CMK (cell line): ENCODE measurements around the genes SH2B3 and MAPKAPK5.

GRCh38 chr12:109563643-109564039 is 9.7 kb downstream of the MMAB start:
- RRBS: no CpG with 5 or more reads among the region's 15 CpGs

DNA sequence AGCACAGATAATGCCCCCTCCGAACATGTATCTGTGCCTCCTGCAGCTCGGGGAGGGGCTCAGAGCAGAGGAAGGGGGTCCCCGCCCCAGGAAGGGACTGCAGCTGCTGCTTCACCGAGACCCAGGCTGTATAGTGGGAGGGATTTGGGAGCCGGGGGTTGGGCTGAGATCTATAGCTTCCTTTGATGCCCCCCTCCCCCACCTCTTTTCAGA is 48.5 kb downstream of the MVK start:
- RRBS: no CpG with 5 or more reads among the region's 5 CpGs

- RRBS: no CpG with 5 or more reads among the region's 9 CpGs
Observed at GRCh38 chr12:109871714-109872386, 8.5 kb downstream of the GLTP start.

- RRBS: no CpG with 5 or more reads among the region's 20 CpGs
Observed at GRCh38 chr12:109961133-109961840, 34.9 kb downstream of the GIT2 start.

DNA sequence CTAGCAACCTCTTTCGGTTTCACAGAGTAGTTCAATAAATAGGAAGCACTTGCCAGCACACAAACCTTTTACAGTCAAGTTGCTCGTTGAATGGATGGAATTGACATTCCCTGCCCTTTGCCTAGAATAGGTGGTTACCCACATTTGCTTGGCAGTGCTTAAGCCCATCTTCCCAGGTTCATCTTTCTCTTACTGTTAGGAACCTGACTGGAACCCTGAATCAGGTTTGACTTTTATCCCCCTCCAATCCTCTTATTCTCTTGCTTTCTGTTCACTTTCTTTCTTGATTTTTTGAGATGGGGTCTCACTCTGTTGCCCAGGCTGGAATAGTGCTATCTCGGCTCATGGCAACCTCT is 16.0 kb downstream of the ANKRD13A start:
- RRBS: no CpG with 5 or more reads among the region's 3 CpGs

DNA sequence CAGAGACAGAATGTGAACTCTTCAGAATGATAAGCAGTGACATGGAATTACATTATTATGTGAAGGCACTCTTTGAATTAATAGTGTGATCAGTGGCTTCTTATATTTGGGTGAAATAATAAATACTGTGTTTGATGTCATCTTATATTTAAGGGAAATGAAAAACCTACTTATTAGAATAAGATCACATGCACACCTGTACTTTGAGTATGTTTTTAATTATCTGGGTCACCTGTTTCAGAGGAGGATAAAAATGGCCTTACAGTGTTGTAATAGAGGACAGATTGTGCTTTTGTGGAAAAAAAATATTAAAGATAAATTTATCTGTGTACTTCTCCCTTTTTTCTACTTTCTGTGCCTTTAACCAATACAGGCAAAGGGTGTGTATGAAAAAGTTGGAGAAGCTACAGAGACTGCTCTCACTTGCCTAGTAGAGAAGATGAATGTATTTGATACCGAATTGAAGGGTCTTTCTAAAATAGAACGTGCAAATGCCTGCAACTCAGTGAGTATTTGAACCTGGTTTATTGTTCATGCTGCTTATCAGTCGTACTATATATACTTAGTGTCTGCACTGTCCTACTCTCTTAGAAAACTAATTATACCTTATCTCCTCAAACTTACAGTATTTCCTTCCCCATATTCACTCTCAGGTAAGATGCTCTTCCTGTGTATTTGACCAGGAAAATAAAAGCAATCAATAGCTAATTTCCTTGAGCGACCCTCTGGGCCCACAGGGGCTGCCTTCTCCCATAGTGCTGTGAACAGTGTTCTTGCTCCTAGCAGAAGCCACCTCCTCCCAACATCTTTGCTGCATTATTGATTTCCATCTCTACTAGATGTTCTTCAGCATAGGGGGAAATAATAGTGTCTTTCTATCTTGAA is 52.8 kb downstream of the ATP2A2 start:
- RRBS: no CpG with 5 or more reads among the region's 4 CpGs

DNA sequence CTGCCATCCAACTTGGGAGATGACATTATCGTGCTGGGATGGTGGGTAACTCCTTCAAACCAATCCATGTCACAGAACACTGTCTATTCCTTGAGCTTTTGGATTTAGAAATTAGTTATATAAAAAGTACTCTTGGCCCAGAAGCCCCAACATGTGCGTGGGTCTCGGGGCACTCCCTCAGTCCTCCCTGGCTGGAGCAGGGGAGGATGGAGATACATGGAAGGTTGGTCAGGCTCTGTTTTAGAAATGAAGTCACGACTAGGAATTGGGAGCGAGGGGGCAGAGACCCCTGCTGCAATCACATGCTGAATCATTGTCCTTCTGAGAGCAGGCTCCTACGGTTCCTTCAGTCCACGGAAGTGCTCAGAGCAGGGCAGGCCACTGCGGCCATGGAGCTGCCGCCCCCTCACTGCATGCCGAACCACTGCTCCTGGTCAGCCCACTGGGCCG is 29.7 kb downstream of the ANAPC7 start:
- RRBS: no CpG with 5 or more reads among the region's 11 CpGs

DNA sequence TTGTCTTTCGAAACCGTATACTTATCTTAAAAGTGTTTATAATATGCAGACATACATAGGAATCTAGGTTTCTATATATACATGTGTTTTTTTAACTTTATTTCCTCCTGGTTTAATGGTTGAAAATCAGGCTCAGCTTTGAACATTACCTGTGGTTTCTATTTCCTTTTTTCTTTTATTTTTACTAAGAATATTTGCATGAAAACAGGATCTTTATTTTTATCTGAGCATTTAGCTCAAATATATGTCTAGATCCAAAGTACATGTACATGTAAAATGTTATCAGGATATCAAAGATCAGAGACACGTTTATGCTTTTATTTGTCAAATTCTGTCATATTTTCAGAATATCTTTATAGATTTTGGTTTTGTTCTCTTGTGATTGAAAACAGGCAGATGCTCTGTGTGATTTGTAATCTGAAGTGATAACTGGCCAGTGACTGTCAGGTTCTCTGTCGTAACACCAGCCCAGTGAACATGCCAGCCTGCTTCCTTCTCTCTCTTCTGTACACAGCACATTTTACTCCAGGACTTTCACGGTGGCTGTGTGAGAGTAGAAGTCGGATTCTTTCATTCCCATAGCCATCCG is 13.7 kb downstream of the TCTN1 start:
- RRBS: no CpG with 5 or more reads among the region's 7 CpGs

GRCh38 chr12:110647402-110648037 is 33.6 kb downstream of the TCTN1 start:
- RRBS: no CpG with 5 or more reads among the region's 9 CpGs

- RRBS: 9% methylated on average over 1 of the region's 8 CpGs
Observed at GRCh38 chr12:110693630-110694152, 4.8 kb upstream of the HVCN1 start.

- RRBS: no CpG with 5 or more reads among the region's 18 CpGs
Observed at GRCh38 chr12:110937139-110937566, 16.8 kb upstream of the MYL2 start.

- RRBS: 1% methylated on average over 61 of the region's 119 CpGs
Observed at GRCh38 chr12:111405205-111406275, at the start of gene SH2B3. TSS of gene SH2B3 (plus strand) at chr12:111405923.

- RRBS: 4% methylated on average over 5 of the region's 24 CpGs
Observed at GRCh38 chr12:111428483-111429258, 22.9 kb downstream of the SH2B3 start.

DNA sequence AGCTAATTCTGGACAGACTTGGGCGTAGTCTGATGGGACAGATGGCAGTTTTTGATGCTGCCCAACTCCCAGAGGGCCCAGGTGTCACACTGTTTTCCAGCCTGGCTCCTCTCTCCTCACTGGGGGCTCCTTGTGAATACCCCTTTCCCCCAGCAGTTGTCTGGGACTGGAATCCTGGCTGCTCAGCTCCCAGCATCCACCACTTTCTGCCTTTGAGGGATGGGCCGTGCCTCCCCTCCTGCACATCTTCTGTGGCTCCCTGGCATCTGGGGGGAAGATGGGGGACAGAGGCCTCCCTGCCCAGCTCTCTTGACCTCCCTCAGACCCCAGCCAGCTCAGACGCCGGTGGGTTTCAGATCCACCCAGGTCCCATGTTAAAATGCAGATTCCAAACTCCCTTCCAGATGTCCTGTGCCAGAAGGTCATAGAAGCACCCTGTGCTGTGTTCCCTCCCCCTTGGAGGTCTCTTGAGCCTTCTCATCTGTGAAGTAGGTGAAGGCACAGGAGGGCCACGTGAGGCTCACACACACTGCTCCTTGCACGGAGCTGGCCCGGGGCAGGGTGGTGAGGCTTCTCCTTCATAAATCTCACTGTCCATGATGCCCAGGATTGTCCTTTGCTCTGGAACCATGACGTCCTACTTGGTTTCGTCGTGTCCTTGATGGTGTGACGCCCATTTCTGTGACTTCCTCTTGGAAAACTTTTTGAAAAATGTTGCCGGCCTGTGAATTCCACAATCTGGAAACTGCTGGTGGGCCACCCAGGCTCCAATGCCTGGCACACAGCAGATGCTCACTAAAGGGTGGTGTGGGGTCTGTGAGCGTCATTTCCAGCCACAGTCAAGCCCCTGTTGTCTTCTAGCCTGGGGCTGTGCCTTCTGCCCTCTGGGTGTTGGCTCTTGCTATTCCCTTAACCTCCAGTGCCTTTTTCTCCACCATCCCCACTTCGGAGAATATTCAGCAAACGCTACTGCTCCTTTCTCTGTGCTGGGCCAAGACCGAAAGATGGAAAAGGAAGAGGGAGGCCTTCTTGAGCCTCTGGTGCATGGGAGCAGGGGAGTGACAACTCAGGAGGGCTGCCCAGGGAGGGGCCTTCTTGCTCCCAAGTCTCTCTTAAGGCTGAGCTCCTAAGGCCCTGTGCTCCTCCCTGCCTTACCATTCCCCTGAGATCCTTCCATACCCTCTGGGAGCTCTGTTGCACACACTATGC is 34.4 kb downstream of the SH2B3 start:
- RRBS: no CpG with 5 or more reads among the region's 16 CpGs

DNA sequence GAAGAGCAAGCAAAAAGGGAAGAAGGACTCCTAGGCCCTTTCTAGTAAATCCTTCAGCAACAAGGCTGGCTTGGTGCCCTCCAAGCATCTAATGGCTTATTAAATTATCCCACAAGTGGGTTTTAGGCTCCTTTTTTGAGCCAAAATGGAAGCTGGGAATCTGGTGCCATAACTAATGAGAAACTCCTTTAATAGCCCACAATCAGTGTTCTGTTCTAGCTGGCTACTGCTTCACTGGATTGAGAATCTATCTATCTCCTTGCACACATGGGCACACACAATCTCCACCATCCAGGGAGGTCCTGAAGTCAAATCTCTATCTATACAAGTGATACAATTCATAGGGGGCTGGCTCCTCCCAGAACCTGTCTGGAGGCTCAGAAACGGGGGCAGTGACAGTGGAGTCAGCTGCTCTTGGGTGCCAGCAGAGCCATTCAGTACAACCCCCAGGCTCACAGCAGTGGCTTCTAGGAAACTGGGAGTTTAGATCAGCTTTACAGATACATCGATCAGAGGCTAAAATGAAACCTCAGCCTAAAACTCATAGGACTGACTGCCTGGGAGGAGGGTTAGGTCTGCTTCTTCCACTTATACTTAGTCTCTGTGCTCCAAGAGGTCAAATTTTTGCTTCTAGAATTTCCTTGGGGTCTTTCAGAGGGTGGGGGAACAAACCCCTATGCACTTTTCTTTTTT is 43.7 kb downstream of the SH2B3 start:
- RRBS: no CpG with 5 or more reads among the region's 2 CpGs

DNA sequence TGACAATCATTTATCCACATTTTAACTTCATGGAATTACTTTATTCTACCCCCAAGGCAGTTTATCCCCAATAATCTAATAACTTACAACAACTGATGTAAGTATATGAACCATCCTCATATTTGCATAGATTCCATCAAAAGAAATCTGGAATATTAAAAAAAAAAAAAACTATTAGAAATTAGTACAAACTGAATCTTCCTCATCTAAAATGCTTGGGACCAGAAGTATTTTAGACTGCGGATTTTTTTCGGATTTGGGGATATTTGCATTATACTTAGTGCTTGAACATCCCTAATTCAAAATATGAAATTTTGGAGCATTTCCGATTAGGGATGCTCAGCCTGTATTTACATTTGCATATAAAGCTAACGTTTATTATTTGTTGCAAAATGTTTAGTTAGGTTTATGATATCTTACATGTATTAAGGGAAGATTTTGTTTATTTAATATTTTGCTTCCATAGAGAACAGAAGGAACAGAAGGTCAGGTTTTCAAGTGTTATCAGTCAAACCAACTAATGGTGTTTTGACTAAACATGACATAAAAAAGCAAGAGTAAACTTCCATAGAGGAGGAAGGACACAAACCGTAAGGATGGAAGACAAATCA is 44.9 kb downstream of the ATXN2 start:
- RRBS: no CpG with 5 or more reads among the region's 5 CpGs

GRCh38 chr12:111682792-111683551 is 2.8 kb downstream of the BRAP start:
- RRBS: no CpG with 5 or more reads among the region's 11 CpGs

- RRBS: no CpG with 5 or more reads among the region's 9 CpGs
Observed at GRCh38 chr12:111686650-111686975, 760 bp downstream of the ACAD10 start.

DNA sequence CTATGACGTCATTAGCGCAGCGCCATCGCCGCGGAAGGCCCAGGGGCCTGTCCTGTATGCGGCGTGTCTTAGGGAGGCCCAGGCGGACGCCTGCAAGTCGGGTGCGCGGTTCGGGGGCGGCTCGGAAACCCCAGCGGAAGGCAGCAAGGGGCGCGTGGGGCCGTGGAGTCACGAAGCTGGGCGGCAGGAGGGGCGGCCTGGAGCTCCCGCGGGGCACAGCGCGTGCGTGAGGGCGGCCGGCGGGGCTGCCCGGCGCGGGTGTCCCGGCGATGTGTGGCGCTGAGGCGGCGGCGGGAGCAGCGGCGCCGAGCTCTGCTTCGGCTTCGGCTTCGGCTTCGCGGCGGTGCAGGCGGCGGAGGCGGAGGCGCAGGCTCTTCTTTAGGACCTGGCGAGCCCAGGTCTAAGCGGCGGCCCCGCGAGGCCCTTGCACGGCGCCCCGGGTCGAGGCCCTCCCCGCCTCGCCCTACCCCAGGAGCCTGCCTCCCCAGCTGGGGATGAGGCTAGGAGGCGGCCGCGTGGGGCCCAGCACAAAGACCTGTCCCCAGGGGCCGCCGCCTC is at the start of gene MAPKAPK5:
MAPKAPK5 (plus strand) TSS at position 261 of the 558 bp plus-strand sequence.
- RRBS: no CpG with 5 or more reads among the region's 69 CpGs

DNA sequence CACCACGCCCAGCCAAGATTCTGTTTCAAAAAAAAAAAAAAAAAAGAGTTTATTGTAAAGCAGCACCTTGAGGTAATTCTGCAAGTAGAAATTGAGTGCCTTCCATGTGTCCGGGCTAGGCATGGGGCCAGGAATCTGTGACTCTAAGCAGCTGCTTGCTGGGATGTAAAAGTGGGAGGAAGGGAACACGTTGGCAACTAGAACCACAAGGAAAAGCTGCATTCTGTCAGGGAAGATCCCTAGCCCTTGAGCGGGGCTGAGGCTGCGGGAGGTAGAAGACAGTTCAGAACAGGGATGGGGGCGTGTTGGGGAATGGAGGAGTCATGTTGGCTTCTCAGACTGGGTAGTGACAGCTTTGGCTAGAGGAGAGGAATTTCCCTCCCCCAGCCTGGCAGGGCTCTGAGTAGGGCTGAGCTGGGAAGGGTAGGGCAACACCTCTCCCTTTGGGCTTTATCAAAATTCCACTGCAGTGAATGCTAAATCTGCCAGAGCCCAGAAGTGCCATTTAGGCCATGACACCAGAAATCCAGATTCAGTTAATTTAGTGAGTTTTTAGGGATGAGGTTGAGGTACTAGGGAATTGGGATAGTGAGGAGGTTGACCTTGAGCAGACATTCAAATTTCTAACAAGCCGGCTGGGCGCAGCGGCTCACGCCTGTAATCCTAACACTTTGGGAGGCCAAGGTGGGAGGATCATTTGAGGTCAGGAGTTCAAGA is 3.4 kb upstream of the TRAFD1 start:
- RRBS: no CpG with 5 or more reads among the region's 10 CpGs